AG04449 (cell line): Measurements from ENCODE around the gene SEC61B.

DNA sequence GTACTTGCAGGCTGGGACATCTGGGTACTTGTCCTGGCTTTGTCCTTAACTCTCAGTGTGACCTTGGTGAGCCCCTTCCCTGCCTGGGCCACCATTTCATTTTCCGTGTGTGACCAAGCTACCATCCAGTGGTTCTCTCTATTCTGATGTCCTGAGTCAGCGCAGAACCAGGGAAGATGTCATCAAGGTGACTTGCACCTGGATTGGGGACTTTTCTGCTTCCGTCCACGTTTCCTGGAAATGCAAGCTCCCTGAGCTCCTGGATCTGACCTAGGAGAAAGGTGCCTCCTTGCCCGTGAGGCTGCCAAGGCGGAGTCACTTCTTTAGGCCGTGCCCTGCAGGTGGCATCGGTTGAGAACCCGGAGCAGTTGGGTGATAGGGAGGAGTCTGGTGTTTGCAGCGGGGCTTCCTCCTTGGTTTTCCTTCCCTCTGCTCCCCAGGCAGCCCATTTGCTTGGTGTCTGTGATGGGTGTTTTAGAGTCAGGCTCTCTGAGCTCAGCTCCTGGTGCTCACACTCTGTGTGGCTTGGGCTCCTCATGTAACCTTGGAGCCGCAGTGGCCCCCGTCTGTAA, 15.2 kb downstream of the NANS start:
- RRBS: no CpG with 5 or more reads among the region's 12 CpGs

- RRBS: no CpG with 5 or more reads among the region's 6 CpGs
Measured at GRCh38 chr9:98177003-98177422, 15.4 kb downstream of the CORO2A start.

GRCh38 chr9:98243733-98244303, 11.6 kb downstream of the TBC1D2 start:
- RRBS: no CpG with 5 or more reads among the region's 7 CpGs

- RRBS: no CpG with 5 or more reads among the region's 9 CpGs
Measured at GRCh38 chr9:98253311-98254292, 1.8 kb downstream of the TBC1D2 start.

- RRBS: no CpG with 5 or more reads among the region's 16 CpGs
Measured at GRCh38 chr9:98256594-98257190, 1.2 kb upstream of the TBC1D2 start.

- RRBS: no CpG with 5 or more reads among the region's 7 CpGs
Measured at GRCh38 chr9:98972642-98973303, 29.1 kb downstream of the COL15A1 start.

DNA sequence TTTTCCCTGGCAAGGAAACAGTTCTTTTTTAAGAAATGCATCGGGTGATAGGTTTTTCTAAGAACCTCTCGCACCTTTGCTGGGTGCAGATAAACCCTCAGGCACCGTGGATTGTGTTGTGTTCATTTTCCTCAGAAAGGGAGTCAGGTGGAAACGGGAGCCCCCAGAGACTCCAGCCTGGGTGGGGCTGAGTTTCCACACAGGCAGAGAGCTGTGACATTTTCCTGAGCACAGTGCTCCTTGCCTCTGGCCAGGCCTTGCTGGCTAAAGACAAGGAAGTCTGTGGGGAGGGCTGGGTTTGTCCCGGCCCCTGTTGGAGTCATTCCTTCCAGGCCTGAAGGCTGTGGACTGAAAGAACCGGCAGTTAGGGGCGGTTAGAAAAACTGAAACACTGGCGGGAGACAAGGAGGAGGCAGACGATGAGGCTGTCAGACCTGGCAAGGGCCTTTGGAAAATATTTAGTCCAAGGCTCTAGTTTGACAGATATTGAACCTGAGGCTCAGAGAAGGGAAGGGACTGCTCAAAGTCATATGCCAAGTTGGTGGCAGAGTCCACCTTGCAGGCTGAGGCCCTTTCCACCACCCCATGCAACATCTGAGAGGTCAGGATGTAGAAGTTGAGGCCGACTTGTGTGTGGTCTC, 29.9 kb downstream of the COL15A1 start:
- RRBS: no CpG with 5 or more reads among the region's 10 CpGs

DNA sequence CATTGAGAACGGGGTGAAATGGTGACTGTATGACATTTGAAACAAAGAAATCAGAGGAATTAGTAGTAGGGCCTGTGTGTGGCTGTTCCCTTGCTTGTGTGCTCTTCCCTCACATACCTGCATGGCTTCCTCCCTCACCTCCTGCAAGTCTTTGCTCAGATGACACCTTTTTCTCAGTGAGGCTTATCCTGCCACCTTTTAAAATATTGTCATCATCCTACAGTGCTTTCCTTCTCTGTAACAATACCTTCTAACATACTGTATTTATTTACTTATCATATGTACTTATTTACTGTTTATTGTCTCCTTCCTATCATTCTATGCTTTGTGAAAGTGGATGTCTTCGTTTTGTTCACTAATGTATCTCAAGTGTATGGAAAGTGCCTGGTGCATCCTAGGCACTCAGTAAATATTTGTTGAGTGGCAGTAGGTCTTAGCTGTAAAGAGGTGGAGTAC, 7.3 kb downstream of the TGFBR1 start:
- RRBS: no CpG with 5 or more reads among the region's 2 CpGs

DNA sequence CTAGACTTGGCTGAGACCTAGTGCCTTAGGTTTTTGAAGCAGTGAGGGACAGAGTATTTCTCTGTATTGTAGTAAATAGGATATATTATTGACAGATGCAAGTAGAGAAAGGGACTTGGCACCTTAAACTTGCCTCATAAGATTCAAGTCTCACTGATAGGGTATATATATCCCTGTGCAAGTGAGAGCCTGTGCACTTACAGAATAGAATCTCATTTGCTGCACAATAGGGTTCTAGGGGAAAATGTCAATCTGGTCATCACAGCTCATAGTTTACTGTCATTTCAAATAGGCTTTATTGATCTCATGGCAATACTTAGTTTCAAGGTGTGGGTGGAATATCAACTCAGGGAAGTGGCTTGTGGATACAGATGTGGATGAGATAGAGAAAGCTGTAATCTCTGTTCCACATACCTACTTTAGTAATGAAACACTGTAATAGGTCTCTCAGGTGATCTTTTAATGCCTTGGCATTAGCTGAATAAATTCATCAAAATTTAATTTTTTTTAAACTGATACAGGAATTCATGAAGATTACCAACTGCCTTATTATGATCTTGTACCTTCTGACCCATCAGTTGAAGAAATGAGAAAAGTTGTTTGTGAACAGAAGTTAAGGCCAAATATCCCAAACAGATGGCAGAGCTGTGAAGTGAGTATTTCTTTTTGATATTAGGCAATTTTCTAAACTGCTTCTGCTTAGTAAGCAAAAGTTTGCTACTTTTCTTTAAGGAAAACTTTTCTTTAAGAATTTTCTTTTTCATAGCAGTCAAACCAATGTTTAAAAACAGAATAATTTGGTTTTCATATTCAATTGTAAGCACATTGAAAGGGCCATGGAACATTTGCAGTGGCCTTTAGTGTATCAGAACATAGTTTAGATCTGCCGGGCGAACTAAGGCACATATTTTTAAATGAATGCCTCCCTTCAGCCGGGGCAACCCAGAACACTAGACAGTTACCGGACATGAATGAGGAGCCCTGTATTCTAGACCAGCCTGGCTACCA, 42.5 kb downstream of the TGFBR1 start:
- RRBS: no CpG with 5 or more reads among the region's 4 CpGs

GRCh38 chr9:99150051-99150671, 45.2 kb downstream of the TGFBR1 start:
- RRBS: no CpG with 5 or more reads among the region's 4 CpGs

DNA sequence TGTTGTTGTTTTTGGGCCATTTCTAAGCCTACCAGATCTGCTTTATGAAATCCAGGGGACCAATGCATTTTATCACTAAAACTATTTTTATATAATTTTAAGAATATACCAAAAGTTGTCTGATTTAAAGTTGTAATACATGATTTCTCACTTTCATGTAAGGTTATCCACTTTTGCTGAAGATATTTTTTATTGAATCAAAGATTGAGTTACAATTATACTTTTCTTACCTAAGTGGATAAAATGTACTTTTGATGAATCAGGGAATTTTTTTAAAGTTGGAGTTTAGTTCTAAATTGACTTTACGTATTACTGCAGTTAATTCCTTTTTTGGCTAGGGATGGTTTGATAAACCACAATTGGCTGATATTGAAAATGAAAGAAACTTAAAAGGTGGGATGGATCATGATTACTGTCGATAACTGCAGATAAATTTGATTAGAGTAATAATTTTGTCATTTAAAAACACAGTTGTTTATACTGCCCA, 46.5 kb downstream of the TGFBR1 start:
- RRBS: no CpG with 5 or more reads among the region's 2 CpGs

DNA sequence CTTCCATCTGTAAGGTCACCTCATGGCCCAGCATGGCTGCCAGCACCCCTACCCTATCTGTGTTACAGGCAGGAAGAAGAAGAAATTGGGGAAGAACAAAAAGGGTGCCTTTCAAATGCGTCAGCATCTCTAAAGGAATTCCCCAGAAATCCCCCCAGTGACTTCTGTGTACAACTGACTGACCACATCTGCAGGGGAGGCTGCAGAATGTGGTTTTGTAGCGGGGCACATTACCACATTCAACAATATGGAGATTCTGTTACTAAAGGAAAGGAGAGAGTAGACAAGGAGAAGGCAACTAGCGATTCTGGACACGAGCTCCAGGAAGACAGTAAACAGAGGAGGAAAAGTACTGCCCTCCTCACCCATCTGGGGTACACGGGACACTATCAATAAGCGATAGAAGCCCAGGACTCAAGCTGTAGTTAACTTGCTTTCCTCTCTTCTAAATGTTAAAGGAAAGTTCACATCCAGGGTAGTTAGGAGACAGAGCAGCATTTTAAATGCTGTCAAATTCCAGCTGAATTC, 40.0 kb downstream of the ALG2 start:
- RRBS: no CpG with 5 or more reads among the region's 6 CpGs

GRCh38 chr9:99222124-99223020, at the start of gene SEC61B:
SEC61B (plus strand) TSS chr9:99222282.
- RRBS: no CpG with 5 or more reads among the region's 42 CpGs

DNA sequence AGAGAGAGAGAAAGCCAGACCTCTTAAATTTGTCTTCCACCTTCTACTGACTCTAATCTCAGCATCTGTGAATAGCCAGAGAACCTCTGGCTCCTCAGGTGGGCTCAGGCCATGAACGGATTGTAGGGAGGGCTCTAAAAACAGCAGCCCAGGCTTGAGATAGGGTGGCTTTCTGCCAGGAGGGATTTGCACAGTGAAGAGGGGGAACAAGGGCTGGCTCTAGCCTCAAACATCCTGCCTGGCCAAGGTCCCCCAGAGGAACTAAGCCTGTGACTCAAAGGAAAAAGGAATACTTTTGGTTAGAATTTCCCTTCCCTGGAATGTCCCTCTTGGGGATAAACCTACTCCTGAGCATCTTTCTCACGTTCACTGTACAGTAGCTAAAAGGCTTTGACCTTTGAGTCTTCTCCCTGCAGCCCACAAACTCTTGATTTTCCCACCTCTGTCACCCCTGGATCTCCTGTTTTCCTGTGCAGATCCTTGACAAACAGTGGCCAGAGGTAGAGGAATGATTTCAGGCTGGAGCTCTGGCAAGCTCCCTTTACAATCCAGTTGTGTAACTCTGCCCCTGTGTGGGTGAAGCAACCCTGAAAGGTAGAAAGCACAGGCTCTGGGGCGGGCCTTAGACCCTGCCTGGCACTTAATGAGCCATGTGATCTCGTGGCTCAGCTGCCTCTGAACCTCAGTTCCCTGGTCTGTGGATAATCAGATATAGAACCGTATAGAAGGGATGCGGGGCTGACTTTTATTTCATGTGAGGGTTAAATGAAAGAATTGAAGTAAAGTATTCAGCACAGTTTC, 17.4 kb downstream of the SEC61B start:
- RRBS: no CpG with 5 or more reads among the region's 6 CpGs

DNA sequence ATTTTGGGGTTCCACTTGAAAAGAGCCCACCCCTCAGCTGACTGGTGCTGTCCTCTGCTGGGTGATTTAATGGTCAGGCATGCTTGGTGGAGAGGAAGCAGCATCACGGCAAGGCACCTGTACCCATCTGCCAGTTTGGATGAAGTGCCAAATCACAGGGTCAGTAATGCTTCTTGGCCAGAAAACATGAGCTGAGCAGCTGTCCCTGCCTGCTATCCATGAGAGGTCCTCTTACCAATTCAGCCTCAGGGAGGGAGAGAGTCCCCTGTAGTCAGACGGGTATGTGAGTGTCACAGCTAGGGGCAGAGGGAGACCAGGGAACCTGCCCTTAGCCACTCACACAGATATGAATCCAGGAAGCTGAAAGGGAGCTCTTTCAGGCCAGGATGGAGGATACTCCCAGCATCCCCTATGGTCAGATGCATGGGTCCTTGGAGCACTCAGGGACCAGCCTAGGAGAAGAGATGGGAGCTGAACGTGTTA, 138.0 kb downstream of the SEC61B start:
- RRBS: no CpG with 5 or more reads among the region's 3 CpGs

GRCh38 chr9:99478650-99479059, 256.6 kb downstream of the SEC61B start:
- RRBS: no CpG with 5 or more reads among the region's 9 CpGs

DNA sequence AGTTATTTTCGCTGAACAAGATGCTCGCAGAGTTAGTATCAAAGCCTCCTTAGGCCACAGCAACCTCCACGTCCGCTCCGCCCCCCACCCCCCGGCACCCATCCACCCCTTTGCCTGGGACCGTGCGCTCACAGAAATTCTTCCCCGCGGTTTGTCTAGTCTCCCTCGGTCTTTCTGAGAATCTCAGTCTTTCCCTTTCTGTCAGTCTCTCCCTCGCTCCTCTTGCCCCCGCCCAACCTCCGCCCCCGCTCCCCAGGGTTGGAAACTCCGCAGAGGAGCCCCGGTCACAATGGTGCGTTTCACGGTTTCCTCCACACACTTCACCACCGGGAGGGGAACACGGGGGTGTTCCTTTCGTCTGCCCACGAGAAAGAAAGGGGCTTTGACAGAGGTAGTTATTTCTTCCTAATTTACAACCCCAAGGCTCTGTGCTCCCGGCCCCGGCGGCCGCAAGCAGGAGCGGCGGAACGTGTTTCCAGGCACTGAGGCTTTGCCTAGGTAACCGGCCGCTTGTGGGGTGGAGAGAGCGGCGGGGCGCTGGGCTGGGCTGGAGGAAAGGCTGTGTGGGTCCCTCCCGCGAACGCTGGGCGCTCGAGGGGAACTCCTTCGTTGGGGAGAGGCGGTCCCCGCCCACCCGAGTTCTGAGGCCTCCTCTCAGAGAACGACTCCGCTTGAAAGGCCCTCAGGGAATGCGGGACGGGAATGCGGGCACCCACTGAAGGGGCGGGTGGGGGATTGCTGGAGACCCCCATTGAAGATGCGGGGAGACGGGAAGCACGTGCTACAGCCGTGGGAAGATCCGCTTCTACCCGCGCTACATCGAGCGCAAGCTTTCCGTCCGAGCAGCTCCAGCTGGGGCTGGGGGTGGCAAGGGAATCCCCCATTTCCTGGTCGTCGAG, 2.2 kb downstream of the NR4A3 start:
- RRBS: 4% methylated on average over 7 of the region's 63 CpGs

GRCh38 chr9:100009648-100010259, 89.0 kb downstream of the ERP44 start:
- RRBS: no CpG with 5 or more reads among the region's 5 CpGs

- RRBS: no CpG with 5 or more reads among the region's 5 CpGs
Measured at GRCh38 chr9:100111035-100111681, 12.1 kb downstream of the INVS start.

DNA sequence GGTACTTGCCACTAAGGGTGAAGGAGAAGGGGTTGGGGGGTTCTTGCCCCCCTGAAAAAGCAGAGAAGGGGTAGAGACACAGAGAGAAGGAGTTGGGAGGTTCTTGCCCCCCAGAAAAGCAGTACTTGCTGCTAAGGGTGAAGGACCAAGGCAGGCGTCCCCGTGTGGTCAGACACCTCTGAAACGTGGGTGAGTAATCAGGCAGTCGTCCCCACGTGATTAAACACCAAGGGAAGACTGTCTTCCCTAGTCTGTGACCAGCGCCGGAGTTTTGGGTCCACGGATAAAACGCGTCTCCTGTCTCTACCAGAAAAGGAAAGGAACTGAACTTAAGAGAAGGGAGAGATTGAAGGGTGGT, 46.5 kb downstream of the INVS start:
- RRBS: no CpG with 5 or more reads among the region's 10 CpGs